Epithelial cell of proximal tubule (primary cell): ENCODE measurements around a stretch of chr18.

DNA sequence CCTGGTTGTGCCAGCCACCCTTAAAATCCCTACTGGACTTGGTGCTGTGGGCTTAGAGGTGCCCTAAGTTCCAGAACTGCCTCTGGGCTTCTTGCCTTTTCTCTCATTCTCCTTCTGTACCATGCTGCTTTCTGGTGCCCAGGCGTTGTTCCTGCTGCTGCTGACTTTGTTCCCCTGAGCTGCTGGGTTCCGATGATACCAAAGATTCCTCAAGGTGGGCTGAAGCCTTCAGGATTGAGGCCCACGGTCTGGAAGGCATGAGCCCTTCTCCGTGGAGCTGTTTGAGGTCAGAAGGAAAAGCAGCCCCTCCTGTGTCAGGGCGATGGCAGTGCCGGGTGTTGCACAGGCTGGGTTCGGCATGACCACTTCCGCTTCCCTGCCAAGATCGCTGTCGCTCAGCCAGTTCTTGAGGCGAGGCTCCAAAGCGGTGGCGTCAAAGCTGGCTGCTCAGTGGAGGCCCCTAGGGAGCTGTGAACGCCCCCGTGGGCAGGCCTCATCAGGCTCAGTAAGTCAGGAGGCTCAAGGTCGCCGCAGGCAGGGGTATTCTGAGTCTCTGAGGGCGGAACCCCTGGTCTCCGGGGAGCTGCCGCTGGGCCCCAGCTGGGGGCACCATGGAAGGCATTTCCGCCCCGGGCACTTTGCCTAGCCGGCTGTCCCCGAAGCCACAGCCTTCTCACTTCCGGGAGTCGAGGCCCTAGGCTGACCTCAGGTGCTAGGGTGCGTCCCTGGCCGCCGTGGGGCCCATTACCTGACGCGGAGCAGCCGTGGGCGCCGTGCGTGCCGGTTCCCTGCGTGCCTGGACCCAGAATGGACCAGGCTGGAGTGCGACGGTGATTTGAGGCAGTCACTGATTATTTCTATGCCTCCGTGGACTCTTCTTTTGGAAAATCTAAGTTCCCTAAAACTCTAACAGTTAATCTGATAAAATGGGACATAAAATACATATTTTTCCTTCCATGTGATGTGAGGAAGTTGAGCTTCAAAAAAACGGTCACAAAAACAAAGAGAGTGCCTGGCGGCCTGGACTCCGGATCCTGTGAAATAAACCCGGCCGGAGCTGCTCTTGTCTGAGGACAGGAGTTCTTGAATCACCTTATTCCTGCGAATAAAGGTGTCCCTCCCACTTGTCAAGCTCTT is 210.4 kb downstream of the SOCS6 start:
- RAMPAGE, long total RNA = no peak
- RRBS = 91% methylated on average over 13 of the region's 46 CpGs

DNA sequence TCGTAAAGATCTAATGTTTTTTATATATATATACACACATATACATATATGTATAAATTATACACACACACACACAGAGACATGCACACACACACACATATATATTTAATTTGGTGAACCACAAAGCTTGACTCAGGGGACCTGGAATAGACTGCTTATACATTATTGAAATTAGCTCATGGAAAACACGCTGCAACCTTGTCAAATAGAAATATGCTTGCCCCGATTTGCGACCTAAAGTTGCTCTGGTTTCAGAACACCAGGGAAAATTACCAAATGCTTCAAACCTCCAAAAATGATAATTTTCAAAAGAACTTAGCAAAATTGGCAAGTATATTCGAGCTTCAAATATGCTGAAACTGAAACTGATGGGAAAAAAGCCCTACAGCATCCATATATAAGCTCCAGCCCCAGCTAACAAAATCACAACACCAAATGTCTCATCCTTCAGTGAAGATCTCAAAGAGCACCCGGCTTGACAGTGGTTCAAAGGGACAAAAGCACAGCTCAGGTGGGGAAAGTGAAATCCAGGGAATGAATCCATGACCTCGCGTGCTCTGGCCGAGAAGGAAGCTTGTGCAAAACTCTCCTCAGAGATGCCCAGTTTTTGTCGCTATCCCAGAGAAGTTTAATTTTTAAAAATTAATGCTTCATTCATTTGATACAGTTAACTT is 370.7 kb downstream of the SOCS6 start:
- RAMPAGE, long total RNA = no peak
- RRBS = no CpG with 5 or more reads among the region's 10 CpGs

DNA sequence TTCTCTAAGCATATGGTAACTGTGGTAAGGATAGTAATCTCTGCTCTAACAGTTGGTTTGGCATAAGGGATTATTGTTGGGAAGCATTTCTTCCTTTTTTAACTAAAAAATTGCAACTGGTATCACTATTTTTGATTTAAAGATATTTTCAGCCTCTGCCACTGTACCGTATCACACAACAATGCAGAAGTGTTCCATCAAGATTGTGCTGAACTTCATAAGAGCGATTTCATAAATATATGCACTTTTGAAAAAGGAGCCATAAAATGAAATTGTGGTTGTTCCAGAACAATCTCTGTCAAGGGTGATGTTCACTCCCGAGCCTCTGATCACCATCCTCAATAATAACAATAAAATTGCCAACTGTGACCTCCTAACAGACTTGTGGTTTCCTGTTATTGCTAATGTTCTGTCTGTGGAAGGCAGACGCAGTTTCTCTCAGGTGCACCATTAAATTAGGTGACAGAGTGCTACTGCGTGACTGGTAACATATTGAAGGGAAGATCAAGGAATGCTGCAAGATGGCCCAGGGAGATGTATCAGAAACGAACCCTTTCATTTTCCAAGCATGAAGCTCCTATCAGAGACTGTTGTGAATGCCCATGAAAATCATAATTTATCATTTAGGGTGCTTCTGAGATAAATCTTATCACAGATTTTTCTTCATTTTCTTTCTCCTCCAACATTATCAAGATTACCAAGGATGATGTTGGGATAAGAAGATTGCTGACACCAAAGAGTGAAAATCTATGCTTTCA is 383.8 kb downstream of the SOCS6 start:
- RAMPAGE, long total RNA = no peak
- RRBS = no CpG with 5 or more reads among the region's 6 CpGs

DNA sequence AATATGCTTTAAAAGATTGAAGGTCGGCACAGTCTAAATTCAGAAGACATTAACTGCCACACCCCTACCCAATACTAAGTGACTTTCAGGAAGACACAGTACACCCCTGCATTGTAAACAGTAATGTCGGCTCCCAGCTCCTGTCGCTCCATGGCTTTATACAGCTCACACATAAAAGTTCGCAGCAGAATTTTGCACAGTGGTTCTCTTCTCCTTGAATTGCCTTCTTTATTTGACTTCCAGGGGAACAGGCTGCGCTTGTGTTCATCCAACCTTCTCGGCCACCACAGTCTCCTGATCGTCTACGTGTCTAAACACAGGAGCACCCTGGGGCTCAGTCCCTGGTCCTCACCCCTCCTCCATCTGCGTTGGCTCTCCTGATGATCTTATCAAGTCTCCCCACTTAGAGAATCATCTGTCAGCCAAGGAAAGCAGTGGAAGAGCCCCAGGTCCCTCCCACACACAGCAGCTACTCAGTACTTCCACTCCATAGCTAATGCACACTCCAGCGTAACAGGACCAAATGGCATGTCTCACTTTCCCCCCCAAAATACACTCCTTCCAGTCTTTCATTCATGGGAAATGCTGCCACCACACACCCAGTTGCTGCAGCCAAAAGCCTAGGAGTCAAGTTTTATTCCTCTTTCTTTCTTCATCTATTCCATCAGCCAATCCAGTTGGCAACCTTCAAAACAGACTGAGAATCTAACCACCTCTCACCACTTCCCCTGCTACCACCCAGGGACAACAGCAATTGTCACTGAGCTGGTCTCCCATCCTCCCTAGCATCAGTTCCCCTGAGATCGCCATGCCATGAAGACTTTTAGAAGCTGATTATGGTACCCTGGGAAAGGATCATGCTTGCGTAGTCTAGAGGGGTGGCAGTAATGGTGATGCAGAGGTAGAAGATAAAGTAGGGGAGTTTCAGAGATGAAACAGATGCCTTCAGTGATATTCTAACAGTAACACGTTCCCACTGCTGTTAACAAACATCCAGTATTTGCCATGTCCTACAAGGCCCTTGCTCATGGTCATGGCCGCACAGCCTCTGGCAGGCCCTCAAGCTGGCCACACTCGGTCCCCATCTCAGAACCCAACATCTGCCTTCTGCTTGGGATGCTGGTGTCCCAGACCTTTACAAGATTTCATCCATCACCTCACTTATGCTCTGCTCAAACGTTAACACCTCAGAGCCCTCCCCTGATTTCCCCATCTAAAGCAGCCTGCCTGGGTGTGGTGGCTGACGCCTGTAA is 22.3 kb downstream of the CYB5A start:
- RAMPAGE, long total RNA = no peak
- RRBS = no CpG with 5 or more reads among the region's 17 CpGs

- RAMPAGE, long total RNA = no peak
- RRBS = no CpG with 5 or more reads among the region's 5 CpGs
Measured at GRCh38 chr18:74524136-74524639, 10.1 kb upstream of the CNDP1 start.

DNA sequence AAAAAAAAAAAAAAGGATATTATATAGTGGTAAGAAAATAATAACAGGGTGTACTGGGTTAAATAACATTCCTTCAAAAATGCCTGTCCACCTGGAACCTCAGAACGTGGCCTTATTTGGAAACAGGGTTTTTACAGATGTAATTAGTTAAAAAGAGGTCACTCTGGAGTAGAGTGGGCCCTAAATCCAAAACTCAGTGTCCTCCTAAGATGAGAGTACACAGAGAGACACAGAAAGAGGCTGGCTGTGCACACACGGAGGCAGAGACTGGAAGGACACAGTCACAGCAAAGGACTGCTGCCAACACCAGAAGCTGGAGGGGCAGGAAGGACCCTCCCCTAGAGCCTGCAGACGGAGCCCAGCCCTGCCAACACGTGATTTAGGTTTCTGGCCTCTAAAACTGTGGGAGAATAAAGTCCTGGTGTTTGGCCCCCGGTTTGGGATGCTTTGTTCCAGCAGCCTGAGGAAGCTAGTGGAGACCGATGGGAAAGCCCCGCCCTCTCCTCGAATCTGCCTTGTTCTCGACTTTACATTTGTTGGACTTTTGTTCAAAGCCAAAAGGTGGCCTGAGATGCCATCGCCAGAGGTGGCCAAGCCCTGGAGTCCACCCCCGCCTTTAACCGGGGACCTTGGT is 10.5 kb downstream of the CNDP1 start:
- RAMPAGE, long total RNA = no peak
- RRBS = no CpG with 5 or more reads among the region's 12 CpGs

DNA sequence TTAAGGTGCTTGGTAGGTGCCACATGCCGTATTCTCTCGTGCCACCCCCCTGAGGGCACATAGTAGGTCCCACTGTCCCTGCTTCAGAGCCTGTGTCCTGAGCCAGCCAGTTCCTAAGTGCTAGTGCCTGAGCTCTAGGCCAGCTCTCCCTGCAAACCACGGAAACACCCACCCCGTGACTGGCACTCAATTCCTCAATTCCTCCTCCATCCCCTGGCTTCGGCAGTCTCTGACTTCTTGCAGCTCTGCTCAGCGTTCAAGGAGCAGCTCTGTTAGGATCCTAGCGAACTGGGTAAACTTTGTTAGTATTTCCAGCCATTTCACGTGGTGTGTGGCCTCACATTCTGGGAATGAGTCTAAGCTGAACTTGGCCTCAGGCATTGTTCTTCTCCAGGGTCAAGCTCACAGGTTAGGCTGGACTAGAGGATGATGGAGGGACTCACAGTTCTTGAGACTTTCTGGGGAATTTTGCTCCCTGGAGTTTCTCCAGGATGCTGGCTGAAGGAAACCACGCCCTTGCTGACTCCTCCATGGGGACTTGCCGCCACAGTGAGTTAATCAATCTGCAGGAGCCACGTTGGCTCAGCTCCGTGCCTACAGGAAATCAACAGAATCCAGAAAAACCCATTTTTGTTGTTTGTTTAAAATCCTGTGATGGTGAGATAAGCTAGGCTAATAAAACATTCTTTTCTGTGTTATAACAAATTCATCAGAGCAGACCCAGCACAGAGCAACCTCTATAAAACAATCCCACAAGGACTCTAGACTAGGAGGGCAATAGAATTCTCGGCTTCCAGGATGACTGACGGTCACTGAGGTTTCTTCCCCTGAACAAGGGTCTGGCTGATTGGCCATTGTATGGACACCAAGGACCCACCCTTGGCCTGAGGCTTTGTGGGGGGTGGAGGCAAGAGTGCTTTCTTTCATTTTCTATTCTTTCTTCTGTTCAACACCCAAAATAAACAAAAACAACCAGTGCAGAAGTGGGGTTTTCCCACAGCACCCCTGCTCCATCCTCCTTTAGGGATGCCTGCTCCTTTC is 12.5 kb downstream of the CNDP1 start:
- RAMPAGE, long total RNA = no peak
- RRBS = no CpG with 5 or more reads among the region's 14 CpGs

DNA sequence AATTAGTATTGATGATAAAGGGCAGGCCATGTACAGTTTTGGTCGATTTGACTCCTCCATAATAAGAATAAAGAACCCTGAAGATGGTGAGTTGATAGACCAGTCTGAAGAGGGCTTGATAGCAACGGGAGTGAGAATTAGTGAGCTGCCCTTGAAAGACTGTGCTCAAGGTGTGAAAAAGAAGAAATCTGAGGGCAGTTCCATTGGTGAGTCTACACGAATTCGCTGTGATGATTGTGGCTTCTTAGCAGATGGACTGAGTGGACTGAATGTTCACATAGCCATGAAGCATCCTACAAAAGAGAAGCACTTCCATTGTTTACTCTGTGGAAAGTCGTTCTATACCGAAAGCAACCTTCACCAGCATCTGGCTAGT is 37.4 kb downstream of the ZNF407 start:
- RAMPAGE, long total RNA = no peak
- RRBS = no CpG with 5 or more reads among the region's 6 CpGs

GRCh38 chr18:74740209-74741099 is 142.8 kb downstream of the ZNF407 start:
- RAMPAGE, long total RNA = no peak
- RRBS = no CpG with 5 or more reads among the region's 7 CpGs

DNA sequence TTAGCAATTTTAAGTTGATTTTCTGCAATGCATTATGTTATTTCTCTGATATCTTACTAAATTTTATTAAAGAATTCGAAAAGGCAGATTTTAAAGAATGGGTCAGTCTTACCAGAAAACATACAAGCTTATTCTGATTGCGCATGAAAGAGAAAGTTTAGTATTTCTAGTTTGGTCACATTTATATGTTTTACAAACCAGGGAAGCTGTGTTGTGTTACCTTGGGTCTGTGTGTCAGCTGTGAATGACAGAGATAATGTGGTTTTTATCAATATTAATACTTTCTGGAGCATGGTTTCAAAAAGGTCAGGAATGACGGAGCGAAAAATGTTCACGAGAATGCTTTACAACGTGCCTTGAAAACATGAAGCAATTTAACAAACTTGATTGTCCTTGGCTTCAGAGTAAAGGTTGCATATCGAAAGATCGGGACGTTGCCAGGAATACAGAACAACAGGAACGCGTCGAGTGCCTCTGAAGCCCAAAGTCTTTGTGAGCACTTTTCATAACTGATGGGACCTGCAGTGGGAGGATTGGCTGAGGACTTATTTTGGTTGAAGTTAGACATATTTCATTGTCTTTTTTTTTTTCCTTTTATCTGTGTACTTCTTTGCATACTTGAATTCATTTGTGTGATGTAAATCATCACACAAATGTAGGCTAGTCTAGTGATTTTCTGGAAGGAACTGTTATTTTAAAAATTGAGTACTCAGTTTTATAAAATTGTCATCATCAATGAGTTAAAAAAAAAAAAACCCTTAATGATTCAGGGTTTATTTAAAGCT is 206.1 kb downstream of the ZNF407 start:
- RAMPAGE, long total RNA = no peak
- RRBS = no CpG with 5 or more reads among the region's 12 CpGs

DNA sequence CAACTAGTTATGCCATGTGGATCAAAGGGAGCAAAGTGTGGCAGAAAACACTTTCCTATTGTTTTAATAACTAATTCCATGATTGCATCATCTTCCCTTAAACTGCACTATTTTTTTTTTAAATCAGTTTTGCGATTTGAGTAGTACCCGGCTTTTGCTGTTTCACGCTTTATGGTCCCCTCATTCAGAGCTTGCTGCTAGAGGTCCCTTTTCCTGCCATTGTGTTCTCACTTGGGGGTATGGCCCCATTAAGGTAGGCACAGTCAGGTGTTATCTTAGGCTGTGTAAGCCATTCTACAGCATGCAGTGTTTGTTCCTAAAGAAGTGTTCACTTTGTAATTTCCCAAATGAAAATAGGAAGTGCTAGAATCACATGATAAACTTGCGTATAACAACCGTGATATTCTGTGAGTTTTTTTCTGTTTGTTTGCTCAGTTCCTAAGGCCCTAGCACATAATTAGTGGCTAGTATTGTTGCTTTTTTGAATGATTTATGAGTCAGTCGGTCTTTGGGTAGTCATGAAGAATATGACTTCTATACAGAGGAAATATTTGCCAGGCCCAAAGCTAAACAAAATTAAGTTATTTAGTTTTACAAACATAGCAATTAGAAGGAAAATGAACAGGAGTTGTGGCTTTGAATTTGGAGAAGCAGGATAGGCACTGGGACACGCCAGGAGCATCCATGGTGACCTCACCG is 225.7 kb downstream of the PTGR3 start:
- RAMPAGE, long total RNA = no peak
- RRBS = no CpG with 5 or more reads among the region's 8 CpGs

- RAMPAGE, long total RNA = no peak
- RRBS = 99% methylated on average over 2 of the region's 15 CpGs
Measured at GRCh38 chr18:75052210-75052798, 156.6 kb downstream of the PTGR3 start.

- RAMPAGE, long total RNA = no peak
- RRBS = no CpG with 5 or more reads among the region's 9 CpGs
Measured at GRCh38 chr18:75201349-75201835, 7.5 kb downstream of the PTGR3 start.

DNA sequence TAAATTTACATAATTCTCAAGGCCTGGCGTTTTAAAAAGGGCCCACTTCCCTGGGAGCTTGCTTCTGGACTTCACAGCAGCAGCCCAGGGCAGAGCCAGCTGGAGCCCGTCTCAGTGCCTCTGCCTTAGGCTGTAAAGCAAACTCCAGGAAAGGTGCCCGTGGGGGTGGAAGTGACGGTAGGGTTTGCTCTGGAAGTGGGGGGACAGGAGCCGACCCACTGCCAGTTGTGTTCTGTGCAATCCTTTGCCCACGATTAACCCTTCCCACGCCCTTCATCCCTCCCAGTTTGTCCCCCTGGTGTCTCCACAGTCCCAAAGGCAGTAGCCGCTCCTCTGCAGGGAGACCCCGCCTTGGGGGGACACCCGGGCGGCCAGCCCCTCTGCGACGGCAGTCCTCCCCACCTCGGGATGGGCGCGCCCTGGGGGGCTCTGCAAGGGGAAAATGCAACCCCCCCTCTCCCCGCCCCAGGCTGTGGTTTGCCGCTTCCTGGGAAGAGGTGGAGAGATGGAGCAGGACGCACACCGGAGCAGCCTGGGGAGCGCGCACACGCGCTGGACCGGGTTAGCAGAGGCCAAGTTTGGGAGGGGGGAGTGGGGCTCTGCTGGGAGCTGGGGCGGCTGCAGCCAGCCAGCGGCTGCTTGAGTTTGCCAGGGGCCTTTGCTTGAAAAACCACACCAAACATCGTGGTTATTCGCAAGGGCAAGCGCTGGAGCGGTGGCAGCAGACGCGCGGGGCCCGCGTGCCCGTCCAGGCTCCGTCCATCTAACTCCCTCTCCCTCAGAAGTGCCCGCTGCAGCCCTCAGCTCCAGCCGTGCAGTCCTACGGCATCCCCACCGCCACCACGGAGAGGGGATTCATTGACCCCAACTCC is 4.9 kb downstream of the PTGR3 start:
- RAMPAGE, long total RNA = no peak
- RRBS = no CpG with 5 or more reads among the region's 43 CpGs

DNA sequence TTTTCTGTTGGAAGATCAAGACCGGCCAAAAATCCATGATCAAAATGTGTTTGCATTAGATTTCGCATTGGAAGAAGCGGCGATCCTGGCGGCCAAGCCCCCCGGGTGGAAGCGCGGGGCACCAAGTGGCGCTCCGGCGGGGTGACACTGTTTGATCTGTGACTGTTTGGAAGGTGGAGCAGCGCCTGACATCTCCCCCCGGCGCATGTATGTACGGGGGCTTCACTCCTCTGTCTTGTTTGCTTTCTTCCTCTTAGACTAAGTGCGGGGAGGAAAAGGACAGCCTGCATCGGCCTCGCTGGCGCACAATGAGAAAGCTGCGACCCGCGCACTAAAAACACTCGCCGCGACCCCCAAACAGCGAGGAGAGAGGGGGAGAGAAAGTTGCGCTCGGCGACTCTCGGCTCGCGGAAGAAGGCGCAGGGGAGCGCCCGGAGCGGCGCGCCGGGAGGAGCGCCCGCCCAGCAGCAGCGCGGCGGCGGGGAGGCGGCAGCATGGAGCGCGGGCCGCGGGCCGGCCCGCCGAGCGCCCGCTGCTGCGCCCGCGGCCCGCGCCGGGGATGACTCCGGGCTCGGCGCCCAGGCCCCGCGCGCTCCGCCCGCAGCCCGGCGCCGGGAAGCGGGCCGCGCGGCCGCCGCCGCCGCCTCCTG is 565 bp downstream of the TSHZ1 start:
- RAMPAGE, long total RNA = no peak
- RRBS = 1% methylated on average over 50 of the region's 80 CpGs

DNA sequence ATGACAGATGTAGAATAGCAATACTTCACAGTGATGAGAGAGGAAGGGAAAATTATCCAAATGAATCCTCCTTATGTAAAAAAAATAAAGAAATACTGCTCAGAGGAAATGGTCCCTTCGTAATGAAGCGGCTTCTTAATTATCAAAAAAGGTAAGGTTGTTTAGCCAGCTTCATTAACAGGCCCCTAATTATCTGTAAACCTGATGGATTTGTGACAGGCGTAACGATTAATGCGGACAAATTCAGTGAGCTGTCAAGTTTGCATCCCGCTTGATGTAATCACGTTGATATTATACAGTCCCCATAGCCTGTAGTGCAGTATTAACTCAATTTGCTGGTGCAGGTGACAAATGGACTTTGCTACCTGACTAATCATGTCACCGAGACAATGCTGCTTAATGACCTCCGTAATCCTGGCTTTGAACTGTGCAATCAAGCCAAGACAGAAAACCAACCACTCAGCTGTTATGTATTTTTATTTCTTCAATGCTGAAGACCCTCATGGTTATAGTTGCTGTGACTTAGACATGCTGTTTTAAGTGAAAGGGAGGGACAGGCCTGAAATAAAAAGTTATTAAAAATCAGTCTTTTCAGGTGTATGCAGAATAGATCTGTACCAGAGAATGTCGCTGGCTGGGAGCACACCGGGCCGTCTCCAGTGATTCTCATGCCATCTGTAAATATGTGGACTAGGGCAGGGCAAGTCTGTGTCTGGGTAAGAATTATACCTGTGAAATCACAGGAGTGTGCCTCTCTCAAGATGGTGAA is 4.2 kb downstream of the TSHZ1 start:
- RAMPAGE, long total RNA = no peak
- RRBS = no CpG with 5 or more reads among the region's 12 CpGs

GRCh38 chr18:75216081-75216554 is 5.5 kb downstream of the TSHZ1 start:
- RAMPAGE, long total RNA = no peak
- RRBS = no CpG with 5 or more reads among the region's 4 CpGs

- RAMPAGE, long total RNA = no peak
- RRBS = no CpG with 5 or more reads among the region's 5 CpGs
Measured at GRCh38 chr18:75267818-75268123, 57.2 kb downstream of the TSHZ1 start.

DNA sequence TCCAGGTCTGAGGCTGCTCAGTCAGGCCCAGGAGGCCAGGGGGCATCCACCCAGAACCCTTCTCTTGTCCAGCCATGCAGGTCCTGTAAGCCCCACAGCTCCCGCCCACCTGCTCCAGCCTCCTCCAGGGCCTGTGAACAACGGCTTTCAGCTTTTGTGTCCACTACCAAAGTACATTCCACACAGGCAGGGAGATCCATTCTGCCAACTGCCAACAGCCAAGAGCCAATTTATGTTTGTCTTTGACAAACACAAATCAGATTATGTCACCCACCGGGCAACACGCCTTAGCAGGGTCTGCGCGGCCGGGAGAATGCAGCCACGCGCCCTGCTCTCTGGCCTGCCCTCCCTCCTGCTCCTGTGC is 146.7 kb downstream of the ZNF516 start:
- RAMPAGE, long total RNA = no peak
- RRBS = 74% methylated on average over 3 of the region's 9 CpGs

DNA sequence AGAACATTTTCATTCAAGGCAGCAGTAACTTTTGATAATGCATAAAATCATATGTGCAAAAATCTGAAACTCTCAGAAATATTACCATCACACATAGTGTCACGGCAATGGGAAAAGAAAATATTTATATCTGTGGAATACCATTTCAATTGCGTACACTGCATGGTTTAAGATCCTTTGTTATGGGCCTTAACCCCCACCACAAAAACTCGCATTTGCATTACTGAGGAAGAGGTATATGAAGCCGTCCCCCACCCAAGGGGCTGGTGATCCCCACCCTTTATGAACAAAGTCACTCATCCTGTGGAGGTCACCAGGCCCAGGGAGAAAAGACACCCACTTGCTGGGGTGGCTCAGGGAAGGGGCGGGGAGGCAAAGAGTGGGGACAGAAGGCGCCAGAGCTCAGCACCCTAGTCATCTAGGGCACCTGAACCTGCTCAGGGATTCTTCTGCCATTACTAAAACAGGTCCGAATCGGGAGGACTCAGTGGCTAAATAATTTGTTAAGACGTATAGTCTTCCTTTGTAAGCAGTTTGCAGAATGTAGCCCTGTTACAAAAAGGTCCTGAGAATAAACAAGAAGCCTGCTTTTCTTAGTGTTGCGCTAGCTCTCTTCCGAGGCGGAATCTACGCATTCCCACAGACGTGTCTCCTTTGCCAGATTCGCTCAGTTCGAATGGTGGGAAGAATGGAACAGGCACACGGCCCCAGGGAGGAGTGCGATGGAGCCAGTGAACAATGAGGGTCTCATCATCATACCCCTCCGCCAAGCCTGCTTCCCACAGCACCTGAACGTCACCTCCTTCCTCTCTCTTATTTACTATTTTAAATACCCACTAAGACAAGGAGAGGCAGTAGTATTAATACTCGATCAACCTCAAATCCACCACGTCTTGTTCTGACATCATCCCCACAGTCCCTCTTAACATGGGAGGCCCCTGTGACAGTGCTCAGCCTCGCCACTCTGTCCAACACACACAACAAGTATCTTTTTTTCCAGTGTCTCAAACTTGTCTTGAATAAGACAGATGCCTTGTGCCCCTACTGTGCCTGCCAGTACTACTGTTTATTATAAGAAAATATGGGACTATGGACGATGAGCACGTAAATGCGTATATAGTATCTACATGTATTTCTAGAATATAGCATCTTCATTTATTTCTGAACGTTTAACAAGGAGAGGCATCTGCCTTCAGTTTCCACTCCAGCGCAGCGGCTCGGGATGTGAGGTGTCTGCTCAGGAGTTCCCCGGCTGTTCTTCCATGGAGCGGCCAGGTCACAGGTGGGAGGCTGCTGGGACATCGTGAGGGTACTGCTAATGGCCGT is 133.4 kb downstream of the ZNF516 start:
- RAMPAGE, long total RNA = no peak
- RRBS = no CpG with 5 or more reads among the region's 34 CpGs